ENCODE measurements around a stretch of chr2.

DNA sequence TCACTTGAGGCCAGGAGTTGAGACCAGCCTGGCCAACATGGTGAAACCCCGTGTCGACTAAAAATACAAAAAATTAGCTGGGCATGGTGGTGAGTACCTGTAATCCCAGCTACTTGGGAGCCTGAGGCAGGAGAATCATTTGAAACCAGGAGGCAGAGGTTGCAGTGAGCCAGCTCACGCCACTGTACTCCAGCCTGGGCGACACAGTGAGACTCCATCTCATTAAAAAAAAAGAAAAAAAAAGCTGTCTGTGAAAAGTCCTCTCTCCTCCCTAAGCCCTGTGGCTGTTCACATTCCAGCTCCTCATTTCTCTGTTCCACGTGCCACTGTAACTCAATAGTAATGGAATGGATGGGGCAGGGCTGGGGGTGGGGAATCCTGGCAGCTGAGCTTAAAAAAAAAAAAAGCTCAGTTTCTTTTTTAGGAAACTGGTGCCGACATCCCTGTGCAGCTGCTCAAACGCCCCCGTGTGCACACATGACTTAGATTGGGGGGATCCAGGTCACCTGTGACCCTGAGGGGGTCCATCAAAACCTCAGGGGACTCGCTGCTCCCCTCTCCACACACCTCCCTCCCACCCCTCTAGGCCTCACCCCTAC lies 255.2 kb downstream of the AGAP1 start:
- PRO-cap: no peak

DNA sequence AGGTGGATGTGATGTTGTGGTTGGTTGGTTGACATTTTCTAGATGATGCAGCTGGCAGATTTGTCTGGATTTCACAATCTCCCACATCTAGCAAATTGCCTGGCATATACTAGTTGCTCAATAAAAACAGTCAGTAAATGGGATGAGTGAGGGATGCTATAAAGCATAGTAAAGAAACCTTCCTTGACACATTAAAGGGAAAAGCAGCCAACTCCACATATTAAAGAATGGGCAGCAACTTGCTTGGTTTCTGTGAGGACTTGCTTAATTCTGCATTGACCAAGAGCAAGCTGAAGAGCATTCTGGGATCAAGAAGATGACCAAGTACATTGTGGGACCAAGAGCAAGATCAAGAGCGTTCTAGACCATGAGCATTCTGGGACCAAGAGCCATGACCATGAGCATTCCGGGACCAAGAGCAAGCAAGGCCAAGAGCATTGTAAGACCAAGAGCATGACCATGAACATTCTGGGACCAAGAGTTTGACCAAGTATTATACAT lies 293.7 kb downstream of the AGAP1 start:
- PRO-cap: no peak

GRCh38 chr2:236261622-236261950 lies 2.6 kb downstream of the ASB18 start:
- PRO-cap: no peak

- PRO-cap: no peak
These were observed 74.5 kb upstream of the ASB18 start for GRCh38 chr2:236338595-236339209.

DNA sequence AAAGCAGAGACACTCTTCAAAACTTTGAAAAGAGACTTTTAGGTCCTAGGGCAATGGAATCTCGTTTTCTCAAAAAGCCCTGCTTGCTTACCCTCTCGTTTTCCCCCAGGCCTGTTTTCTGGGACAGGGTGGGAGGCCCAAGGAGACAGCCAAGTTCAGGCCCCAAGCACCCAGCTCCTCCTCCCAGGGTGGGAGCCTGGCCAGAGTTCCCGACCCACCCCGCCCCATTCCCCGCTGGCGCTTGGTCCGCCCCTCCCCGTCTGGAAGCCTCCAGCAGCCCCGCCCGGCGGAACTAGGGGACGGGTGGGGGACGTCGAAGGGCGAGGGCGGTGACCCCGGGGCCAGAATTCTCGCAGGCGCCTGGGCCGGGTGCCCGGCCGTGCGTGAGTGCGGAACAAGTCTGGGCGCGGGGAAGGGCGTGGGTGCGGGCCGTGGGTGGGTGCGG lies 2.1 kb upstream of the ACKR3 start:
- PRO-cap: no peak

DNA sequence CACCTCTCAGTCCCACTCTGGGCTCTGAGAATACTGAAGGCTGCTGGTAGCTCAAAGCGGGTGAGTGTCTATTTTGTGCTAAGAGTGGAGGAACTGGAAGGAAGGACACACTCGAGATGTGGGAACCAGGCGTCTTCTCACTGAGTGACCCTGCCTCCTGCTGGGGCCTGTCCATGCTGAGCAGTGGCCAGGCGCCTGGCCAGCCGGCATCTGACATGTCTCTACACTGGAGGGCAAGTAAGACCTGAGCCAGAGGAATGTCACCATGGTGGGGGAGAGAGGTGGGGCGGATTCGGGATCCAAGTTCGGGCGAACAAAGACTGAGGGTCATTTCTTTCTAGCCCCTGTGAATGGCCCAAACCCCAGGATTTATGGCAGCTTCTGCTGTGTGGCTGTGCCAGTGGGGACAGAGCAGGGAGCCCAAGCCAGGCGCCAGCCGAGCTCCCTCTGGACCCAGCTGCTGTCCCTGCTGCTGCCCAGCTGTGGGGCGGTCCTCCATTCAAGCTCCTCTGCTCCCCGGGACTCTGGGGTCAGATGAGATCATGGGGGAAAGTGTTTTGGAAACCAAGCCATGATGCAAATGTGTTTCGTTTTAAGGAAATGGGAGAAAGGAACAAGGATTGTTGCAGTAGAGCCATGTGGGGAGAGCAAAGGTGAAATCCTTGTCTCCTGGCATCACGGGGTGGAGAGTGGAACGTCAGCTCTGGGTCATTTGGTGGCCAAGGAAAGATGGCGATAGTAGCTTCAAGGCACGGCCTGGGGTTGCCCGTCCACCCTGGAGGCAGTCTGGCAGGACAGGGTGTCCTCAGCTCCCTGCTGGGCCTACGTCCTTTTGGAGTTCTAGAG lies 8.0 kb downstream of the ACKR3 start:
- PRO-cap: no peak

- PRO-cap: no peak
These were observed 13.2 kb downstream of the ACKR3 start for GRCh38 chr2:236582895-236583130.

- PRO-cap: no peak
These were observed 163.1 kb downstream of the ACKR3 start for GRCh38 chr2:236732700-236733123.

DNA sequence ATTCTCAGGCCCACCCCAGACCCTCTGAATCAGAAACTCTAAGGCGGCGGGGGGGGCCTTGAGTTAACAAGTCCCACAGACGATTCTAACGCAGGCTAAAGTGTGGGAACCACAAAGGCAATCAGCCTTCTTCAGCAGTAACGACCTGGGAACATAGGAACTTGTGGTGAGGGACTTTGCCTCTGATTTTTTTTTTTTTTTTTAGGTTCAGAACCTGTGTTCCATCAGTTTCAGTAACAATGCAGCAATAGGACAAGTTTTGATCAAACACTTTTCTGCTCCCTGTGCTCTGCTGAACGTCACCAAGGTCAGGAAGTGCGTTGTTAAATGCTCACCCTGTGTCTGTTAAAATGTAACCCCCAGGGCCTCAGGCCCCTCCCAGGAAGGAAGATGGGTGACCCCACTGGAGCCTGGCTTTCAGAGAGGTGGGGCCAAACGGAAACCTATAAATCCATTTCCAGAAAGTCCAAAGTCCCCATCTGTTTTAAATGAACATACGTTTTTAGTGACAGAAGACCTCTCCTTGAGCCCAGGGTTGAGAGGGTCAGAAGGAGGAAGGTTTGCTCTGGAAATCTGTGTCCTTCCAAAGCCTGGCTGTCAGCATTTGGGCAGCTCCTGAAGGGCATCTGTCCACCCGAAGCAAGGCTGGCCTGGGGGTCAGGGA lies 117.7 kb upstream of the COPS8 start:
- PRO-cap: bidirectional peak, plus-strand start at position 381 of the sequence, minus-strand start at position 155 of the sequence

- PRO-cap: no peak
These were observed 112.9 kb upstream of the COPS8 start for GRCh38 chr2:236972557-236973372.

DNA sequence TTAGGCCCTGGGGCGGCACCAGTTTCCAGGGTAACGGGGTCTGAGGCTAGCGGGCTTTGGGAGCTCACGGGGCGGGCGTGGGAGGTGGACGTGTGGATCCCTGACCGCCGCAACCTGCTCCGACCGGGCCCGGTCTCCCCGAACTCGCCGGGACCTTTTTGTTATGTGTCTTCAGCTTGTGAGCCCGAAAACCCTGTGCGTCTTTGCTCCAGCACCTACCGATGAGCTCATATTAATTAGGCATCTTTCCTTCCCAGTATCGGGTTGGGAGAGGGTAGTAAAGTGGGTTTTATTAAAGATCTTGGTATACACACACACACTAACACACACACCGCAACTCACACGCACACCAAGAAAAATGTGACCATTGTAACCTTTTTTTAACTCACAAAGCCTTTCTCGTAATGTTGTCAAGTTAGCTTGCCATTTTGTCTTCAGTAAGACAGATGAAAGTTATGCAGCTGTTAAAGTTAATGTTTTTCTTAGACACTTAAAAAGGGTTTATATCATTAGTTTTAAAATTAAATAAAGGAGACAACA lies 465 bp downstream of the COPS8 start:
- PRO-cap: no peak

DNA sequence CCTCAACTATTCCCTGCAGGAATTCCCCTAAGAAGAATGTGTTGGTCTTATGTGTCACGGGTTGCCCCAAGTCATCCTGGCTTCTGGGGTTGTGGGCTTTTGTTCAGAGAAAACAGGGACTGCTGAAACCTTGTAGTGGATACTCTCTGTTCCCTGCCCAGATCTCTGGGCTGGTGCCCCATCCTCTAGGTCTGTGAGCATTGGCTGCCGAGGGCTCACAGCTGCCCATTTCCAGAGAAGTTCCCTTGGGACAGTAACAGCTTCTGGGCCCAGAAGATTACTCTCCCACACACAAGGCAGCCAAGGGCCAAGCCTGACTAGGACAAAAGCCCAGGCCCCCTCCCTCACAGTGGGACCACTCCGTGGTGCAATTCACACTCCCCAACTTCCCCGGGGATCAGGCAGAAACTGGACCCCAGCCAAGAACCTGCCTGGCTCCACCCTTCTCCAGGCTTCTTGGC lies 137.8 kb downstream of the COPS8 start:
- PRO-cap: no peak

GRCh38 chr2:237280070-237280671 lies 133.8 kb downstream of the COL6A3 start:
- PRO-cap: no peak

DNA sequence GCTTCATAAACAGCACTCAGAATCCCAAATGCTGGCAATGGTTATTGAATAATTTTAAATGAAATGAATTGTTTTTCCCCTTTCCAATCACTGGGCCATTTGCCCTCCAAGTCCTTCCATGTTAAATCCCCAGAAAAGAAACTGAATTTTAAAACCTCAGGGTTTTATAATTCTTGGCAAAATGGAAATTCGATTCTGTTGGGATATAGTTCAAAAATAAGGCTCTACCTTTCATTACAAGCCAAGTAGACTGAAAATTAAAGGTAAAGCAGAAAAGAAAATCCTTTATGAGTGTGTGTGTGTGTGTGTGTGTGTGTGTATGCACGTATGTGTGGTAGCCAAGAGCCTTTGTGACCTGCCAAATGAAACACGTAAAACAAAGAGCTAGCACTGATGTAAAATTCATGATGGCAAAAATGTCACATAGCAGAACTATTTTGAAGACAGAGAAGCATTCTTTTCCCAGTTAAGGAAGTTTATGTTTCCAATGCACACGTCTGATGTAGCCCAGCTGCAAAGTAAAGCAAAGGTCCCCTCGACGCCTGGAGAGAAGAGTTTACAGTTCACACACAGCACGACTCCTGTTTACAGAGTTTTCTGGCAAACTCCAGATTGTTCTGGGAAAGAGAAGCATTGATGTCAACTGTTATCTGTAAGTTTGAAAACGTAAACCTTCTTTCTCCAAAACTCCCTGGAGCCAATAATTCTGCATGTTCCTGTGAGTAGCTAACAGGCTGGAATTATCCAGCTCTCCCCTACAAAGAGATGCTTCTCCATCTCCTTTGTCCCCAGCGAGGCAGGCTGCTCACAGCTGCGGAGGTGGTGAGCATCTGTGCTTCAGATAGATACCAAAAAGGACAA lies 87.8 kb downstream of the COL6A3 start:
- PRO-cap: no peak

DNA sequence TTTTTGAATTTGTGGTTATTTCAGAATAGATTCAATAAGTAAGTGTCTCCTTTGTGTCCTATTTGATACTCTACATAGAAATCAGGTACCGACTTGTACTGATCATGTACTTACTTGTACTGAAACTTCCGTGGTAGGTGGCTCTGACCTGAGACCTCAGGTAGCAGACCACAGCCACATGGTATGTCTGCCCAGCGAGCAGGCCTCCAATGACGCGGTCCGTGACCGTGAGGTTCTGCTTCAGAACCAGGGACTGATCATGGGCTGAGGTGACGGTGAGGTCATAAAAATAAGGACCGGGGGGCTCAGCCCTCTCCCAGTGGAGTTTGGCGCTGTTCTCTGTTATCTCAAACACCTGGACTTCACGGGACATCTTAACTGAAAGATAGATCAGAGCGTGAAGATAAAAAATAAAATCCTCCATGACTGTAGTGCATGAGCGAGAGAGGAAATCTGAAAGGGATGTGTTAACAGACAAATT lies 79.4 kb downstream of the COL6A3 start:
- PRO-cap: no peak

DNA sequence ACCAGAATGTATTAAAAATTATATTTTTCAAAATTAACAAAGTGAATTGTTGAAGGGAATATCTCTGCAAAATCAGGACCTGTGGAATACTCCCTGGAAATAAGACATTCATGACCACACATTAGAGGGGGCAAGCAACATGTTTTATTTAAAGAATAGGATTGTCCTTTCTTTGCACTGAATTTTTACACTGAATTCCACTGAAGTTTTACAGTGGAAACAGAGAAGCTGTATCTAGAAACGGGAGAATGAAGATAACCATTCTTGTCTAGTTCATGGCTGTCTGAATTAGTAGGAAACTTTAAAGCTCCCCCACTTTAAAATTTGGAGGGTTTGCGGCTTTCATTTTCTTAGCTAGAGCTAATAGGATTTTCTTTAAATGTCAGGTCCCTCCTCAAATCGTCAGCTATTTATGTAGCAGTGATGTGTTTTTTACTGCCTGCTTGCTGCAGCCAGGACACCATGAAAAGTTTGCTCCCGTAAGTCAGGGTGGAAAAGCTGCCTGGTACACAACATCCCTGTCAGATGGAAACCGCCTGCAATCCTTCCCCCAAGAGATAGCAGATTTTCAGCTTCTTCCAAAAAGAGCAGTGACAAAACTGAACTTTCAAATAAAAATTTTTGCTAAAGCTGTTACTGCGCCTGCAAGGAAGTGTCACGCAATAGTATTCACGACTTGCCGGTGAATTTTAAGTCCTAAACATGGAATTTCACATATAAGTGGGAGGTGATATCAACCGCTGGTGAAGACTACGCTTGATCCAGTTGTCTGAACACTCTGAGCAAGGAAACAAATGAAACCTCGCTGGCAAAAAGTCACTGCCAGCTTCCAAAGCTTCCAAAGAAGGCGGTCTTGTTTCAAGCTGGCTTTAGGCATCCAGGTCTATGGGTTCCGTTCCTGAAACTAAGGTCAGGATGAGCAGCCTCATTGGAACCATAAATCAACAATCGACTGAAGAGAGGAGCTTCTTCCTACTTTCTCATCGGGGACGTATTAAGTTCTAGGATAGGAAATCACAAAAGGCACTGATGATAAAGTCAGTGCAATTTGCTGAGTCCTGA lies 3.0 kb downstream of the COL6A3 start:
- PRO-cap: bidirectional peak, plus-strand start at position 759 of the sequence, minus-strand start at position 792 of the sequence

GRCh38 chr2:237486186-237486702 lies 807 bp upstream of the MLPH start:
- PRO-cap: no peak

GRCh38 chr2:237516727-237517413 lies 29.8 kb downstream of the MLPH start:
- PRO-cap: no peak

DNA sequence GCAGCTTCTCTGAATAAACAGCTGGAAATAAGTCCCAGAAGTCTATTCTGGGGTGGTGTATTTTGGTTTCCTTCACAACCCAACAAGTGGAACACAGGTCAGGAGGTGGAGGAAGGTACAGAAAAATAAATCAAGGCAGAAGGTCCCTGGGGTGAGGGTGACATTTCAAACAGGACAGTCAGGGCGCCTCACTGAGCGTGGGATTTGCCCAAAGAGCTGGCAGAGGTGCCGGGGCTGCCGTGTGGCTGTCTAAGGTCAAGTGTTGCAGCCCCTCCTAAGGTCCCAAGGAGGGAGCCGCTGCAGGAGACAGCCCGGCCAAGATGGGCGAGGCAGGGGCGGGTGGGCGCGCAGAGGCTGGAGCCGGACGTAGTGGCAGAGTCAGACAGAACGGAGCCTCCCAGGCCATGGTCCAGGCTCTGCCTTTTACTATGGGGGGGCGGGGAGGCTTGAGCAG lies 27.6 kb upstream of the PRLH start:
- PRO-cap: no peak

GRCh38 chr2:237540271-237540765 lies 26.1 kb upstream of the PRLH start:
- PRO-cap: no peak